Panc1 (cell line): ENCODE measurements around a stretch of chr21.

- RRBS, 2 experiments: no CpG with 5 or more reads among the region's 12 CpGs
These were observed 32.6 kb upstream of the ETS2 start for GRCh38 chr21:38772935-38773809.

DNA sequence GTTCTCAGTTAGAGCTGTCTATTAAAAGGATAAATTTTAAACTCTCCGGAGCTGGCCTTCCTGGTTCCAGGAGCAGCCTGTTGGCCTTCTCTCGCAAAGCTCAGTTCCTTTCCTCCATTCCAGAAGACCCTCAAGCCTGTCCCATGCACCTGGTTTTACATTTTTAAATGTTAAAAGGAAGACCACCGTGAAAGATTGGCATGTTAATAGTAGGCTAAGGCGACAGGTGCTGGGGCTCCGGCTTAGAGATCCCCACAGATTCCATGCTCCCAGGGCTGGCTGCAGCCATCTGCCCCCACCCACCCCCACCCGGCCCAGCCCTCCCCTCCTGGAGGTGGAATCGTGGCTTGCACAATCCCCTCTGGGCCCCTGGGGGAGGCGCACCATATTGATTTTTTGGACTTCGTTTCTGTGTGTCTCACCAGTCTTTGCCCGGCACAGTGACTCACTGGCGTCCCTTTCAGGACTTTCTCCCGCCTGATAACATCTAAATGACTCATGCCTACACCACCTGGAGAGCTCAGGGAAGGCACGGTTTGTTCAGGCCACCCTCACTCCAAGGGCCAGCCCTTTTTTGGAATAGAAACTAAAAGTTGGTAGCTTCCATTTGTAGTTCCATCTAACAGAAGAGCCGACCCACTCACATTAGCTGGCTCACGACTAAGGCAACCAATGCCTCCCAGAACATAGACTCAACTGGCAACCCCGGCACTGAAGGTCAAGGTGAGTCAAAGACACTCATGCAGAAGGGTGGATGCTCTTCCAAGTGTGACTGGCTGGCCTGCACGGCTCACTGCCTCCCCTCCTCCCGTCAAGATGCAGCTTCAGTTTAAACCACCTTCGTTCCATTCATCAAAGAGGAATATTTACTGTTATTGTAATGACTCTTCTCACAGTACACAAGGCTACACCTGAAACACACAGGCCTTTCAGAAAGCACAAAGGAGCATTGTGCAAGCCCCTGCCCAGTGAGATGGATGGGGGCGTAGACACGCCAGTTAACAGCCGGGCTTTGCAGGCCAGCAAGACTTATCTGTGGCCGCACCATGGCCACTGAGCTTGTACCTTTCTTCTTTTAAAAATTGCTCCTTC, 18.2 kb upstream of the ETS2 start:
- RRBS, 2 experiments: 19% methylated on average over 2 of the region's 23 CpGs; no CpG with 5 or more reads in 1 of the 2 experiments

GRCh38 chr21:38795537-38795909, 10.2 kb upstream of the ETS2 start:
- RRBS, 2 experiments: no CpG with 5 or more reads among the region's 8 CpGs

DNA sequence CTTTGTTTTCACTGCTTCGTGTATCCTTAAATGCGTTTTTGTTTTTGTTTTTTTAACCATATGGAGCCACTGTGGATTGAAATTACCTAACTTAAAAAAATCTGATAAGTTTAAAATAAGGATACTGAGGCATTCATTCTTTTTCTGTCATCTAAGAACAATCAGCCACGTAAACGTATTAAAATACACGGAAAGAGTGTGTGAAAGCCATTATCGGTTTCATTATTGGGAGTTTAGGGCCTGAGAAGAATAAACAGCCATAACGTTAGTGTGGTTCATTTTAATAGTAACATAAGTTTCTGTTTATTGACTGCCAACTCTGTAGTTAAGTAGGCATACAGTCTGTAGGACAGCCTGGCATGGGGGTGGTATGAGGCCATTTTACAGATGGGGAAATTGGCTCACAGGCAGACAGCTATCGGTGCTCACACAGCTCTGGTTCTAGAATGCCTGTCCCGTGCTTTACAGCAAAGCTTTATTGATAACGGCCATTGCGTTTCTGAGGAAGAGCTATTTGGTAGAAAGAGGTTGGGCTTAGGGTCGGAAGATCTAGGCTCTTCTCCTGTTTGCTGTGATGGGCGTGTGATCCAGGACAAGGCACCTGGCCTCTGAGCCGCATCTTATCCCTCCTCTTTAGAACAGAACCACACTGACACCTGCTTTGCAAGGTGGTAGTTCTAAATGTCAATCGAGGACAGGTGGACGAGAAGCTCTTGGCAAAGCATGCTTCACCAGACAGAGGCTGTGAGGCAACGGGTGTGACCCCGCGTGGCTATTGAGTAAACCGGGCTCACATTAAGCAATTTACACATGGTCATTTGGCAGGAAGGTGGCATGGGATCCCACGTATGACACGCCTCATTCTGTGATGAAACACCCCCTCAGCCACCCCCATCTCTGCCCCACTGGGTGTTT, 14.8 kb downstream of the ETS2 start:
- RRBS, 2 experiments: no CpG with 5 or more reads among the region's 22 CpGs

- RRBS, 2 experiments: no CpG with 5 or more reads among the region's 9 CpGs
These were observed 51.4 kb downstream of the ETS2 start for GRCh38 chr21:38857020-38857692.

GRCh38 chr21:39005997-39006577, 177.2 kb downstream of the PSMG1 start:
- RRBS, 2 experiments: no CpG with 5 or more reads among the region's 11 CpGs

DNA sequence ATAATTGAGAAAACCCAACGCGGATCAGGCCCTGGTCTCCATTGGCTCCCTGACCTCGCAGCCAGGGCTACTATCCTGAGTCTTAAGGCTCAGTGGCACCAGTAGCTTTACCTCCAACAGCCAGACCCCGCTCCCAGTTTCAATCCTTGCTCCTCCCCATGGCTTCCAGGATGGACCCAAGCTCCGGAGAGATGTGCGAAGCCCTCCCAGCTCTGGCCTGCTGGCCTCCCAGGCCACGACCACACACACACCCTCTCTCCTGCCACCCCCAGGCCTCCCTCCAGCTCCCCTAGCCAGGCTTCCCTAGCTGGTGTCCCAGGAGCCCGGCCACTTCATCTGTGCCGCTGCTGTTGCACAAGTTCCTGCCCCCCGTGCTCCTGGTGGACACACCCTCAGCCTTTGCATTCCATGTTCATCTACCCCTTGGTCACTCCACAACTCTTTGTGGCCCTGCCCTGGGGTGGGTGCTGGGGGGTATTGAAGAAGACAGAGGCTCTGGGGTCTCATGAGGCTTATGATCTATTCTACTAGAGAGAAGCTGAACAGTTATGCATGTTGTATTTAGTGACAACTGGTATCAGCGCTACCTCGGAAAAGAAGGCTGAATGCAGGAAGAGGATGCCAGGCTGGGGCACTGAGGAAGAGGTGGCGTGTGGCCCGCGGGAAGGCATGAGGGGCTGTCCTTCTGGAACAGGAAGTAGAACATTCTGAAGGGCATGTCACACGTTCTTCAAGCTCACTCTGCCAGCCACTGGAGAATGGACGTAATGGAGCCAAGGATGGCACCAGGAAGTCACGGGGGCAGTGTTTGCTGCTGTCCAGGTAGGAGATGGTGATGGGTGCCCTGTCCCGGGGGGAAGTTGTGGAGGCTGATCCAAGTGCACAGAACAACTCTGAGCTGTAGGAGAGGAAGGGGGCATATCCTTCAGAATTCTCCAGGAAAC, 172.5 kb downstream of the PSMG1 start:
- RRBS, 2 experiments: no CpG with 5 or more reads among the region's 19 CpGs

DNA sequence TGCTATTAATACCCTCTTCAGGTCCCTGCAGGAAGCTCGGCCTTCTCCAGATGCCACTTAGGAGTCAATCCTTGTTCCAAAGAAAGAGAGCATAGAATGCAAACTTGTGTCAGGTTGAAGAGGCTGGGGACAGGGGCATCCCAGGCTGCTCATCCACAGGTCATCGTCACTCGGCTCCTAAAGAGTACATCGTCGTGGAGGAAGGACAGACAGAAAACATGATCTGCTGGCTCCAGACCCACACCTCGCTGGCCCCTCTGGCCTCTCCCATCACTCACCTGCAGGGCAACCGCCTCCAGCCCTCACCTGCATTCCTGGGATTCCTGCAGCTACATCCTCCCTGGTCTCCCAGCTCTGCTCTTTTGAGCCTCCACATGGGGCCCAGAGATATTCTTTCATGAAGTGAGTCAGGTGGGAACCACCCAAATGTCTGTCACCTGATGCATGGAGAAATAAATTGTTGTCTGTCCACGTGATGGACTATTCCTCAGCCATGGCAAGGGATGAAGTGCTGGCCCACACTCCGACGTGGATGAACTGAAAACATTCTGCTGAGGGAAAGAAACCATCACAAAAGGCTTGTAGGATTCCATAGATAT, 152.8 kb downstream of the PSMG1 start:
- RRBS, 2 experiments: no CpG with 5 or more reads among the region's 10 CpGs

DNA sequence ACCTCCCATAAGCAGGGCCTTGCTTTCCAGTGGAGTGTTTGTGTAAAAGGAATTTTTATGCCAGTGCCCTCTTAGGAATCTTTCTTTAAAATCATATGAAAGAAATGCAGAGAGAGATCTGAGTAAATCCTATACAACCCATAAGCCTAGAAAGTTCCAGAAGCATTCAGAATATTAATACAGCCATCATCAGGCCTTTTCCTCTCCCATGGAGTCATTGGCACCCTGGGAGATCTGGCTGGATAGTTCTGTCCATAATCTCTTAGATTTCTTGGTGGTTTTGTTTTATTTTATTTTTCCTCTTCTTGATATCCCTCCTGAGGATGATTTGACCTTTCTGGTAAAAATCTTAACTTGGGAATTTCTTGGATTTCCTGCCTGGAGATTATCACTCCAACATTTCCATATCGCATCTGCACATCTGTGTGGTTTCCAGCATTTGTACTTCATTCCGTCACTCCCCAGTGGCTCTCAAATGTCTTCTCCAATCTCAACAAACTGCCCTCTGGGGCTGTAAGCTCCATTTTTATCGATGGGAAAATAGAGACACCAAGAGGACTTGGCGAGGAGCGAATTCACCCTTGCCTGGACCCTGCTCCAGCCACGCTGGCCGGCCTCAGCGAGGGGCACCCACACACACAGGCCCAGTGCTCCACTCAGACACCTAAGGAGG, 116.0 kb downstream of the PSMG1 start:
- RRBS, 2 experiments: no CpG with 5 or more reads among the region's 8 CpGs

- RRBS, 2 experiments: no CpG with 5 or more reads among the region's 8 CpGs
These were observed 84.5 kb downstream of the PSMG1 start for GRCh38 chr21:39098571-39099241.

DNA sequence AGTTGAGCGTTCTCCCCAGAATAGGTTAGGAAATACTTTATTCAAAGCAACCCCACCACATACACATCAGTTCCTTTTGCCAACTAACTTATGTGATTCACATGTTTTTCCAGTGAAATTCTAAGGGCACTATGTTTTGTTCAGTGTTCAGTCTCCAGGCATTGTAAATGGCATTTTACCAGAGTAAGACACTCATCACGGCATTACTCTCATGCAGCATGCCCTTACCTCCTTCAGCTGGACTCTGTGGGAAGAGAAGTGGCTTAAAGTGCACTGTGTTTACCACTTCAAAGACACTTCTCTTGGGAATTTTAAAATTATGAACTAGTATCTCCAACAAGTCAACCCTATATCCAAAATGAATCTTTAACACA, 5.5 kb upstream of the PSMG1 start:
- RRBS, 2 experiments: no CpG with 5 or more reads among the region's 2 CpGs

GRCh38 chr21:39196078-39196653, 12.9 kb upstream of the PSMG1 start:
- RRBS, 2 experiments: no CpG with 5 or more reads among the region's 6 CpGs

- RRBS, 2 experiments: no CpG with 5 or more reads among the region's 1 CpG
These were observed 42.3 kb upstream of the PSMG1 start for GRCh38 chr21:39225500-39225991.

- RRBS, 2 experiments: no CpG with 5 or more reads among the region's 4 CpGs
These were observed 34.9 kb downstream of the SH3BGR start for GRCh38 chr21:39486743-39487048.

GRCh38 chr21:39641881-39642243, 29.1 kb downstream of the B3GALT5 start:
- RRBS, 2 experiments: no CpG with 5 or more reads among the region's 5 CpGs

DNA sequence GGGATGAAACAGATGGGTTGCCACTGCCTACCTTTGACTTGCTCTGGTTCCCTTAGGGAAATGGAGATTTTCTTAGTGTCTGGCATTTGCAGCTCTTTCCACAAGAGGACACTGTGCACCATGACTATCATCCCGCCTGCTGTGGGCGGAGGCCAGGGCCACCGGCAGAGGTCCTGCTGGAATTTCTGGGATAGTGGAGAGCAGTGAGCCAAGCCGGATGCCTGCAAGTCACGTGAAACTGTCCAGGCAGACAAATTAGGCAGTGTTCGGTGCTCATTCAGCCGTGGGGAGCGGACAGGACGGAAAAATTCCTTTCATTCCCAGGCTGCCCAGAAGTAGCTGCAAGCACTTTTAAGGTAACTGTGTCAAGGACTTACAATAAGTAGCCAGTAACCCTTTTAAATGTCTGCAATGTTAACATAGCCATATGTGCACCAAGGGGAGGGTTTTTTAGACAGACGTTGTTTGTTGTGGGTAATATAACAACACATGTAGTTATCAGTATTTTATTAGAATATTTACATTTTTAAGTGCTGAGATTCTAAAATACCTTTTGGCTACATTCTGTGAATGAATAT, 43.5 kb downstream of the IGSF5 start:
- RRBS, 2 experiments: 1 to 20% methylated on average over 2 of the region's 10 CpGs

GRCh38 chr21:41168294-41169387, 681 bp downstream of the BACE2 start:
- RRBS, 2 experiments: 2 to 5% methylated on average over 34 of the region's 91 CpGs

- RRBS, 2 experiments: no CpG with 5 or more reads among the region's 5 CpGs
These were observed 1.6 kb downstream of the BACE2 start for GRCh38 chr21:41169463-41170063.

DNA sequence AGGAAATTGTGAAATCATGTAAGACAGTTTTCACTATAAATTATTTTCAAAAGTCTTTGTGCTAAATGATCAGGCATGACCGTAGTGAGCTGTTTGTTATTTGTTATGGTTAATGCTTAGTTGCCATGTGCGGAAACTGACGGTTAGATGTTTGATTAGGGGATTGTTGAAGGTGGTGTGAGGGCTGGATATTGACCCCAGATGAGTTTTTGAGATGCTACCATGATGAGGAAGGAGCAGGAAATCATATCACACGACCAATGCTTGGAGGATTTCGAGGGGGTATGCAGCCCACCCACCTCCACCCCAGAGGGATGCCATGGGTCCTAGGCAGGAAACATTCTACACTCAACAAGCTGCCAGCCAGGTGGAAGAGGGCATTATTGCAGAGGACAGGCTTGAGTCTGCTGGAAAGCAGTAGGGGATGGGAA, 34.1 kb downstream of the BACE2 start:
- RRBS, 2 experiments: no CpG with 5 or more reads among the region's 5 CpGs

DNA sequence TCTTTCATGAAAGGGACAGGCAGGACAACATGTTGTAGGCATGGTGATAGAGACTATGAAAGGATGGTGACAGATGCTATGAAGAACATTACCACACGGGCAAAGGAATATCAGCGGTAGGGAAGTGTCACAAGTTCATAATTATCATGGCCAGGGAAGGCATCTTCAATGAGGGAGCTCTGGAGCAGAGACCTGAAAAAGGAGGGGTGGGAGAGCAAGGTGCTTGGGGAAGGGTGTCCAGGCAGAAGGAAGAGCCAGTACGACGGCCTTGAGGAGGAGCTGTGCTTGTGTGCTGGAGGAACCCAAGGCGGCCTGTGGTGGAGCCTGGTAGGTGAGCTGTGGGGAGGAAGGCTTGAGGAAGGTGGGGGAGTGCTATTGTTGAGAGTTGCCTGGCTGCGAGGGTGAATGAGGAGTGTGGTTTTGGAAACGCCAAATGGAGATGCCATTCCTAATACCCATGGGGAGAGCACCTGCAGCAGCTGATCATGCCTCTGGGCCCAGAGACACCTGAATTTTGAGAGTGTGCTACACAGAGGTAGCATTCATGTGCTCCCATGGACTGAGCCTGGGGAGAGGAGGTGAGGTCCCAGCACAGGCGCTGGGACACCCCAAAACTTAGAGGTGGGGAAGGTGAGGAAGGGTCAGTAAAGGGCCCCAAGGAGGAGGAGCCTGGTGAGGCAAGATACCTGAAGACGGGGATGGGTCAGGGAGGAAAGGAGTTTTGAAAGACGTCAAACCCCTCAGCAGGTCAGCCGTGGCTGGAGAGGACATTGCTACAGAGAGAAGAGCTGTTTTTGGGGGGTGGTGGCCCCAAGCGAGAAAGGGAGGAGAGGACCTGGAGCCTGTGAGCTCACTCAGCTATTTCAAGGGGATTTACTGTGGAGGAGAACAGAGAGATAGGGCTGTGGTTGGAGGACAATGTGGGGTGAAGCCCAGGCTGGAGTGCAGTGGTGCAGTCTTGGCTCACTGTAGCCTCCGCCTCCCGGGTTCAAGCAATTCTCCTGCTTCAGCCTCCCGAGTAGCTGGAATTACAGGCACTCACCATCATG, 35.5 kb downstream of the BACE2 start:
- RRBS, 2 experiments: no CpG with 5 or more reads among the region's 15 CpGs